NALM6 (cell line): ENCODE data around the genes EXOSC2 and LAMC3.

GRCh38 chr9:129862880-129863575 is 27.8 kb downstream of the USP20 start:
- PRO-cap: bidirectional peak, plus-strand start at chr9:129863410, minus-strand start at chr9:129863209

- PRO-cap: no peak
Measured at GRCh38 chr9:129873790-129874831, 38.9 kb downstream of the USP20 start.

GRCh38 chr9:129879070-129879608 is 43.9 kb downstream of the USP20 start:
- PRO-cap: no peak

GRCh38 chr9:129981608-129982015 is 61.4 kb downstream of the FNBP1 start:
- PRO-cap: no peak

DNA sequence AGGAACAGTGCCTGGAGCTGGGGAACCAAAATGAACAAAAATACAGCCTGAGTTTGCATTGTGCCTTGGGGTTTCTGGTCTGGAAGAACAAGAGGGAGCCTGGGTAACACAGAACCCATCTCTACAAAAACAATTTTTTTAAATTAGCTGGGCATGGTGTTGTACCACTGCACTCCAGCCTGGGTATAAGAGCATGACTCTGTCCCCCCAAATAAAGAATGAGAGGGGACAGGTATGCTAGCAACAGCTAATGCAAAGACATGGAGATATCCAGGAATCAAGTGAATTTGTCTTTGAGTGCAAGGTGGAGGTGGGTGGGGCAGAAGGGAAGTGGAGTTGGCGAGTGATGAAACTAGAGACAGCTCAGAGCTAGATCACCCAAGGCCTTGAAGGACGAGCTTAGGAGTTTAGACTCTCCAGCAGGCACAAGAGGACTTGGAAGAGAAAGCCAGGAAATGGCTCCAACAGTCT is 47.5 kb downstream of the FNBP1 start:
- PRO-cap: no peak

GRCh38 chr9:130128217-130128622 is 44.0 kb upstream of the NCS1 start:
- PRO-cap: no peak

- PRO-cap: no peak
Measured at GRCh38 chr9:130138178-130139281, 33.7 kb upstream of the NCS1 start.

DNA sequence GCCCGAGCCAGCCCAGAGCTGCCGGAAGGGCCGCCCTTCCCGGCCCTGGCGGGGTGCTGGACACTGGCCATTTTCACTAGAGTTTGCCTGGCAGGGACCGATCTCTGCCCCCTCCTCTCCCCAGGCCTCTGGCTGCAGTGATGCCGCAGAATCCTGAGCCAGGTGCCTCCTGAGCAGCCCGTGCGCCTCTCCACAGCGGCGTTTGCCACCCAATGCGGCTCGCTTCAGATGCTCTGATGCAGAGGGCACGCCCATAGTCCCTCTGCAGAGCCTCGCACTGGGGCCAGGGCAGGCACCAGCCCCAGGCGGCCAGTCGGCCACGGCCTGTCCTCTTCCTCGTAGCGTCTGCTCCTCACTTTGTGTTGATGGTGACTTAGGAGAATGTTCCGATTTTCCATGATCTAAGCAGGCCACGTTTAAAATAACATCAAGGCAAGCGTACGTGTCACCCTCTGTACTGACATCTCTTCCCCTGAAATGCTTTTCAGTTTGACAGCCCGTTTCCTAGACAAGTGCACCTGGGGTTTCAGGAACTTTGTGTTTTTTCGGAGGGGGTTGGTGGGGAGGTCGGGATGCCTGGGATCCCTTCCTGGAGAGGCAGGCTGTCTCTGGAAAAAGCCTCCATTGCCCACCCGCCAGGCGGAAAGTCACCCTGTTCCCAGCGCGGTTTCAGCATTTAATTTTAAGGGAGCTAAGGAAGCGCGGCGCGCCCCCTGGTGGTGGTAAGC is 29.8 kb upstream of the HMCN2 start:
- PRO-cap: no peak

GRCh38 chr9:130499394-130499654 is 54.6 kb downstream of the ASS1 start:
- PRO-cap: no peak

DNA sequence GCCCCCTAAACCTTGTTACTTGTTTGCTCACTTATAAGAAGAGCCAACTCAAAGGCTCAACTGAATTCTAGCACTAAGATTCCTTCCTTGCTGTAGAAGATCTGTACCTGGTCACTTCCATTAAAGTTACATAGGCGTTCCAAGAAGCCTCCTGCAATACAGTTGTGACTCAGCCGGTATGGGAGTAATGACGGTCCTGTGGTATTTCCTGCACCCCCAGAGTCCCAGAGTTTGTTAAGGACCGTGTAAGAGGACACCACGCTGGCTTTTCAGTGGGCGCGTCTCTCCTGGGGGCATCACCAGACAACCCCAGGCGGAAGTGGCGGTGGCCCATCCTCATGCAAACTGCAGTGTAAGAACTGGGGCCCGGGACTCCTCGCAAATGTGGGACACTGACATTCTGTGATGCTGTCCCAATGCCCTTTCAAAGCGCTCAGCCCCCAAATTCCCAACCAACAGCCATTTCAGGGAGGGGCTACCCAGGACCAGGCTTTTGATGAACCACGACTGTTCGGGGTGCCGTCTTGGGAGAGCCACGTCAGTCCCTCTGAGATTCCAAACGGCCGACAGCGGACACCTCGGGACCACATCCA is 542 bp upstream of the FUBP3 start:
- PRO-cap: bidirectional peak, plus-strand start at position 504 of the sequence, minus-strand start at position 549 of the sequence

GRCh38 chr9:130598226-130598756 is 18.9 kb downstream of the FUBP3 start:
- PRO-cap: no peak

- PRO-cap: unidirectional peak, minus-strand start at chr9:130693420; bidirectional peak, plus-strand start at chr9:130693780, minus-strand start at chr9:130693625; bidirectional peak, plus-strand start at chr9:130694024, minus-strand start at chr9:130694016
Measured at GRCh38 chr9:130693205-130694200, at the start of gene EXOSC2. Gene EXOSC2, plus strand, starts transcription at chr9:130693780.

DNA sequence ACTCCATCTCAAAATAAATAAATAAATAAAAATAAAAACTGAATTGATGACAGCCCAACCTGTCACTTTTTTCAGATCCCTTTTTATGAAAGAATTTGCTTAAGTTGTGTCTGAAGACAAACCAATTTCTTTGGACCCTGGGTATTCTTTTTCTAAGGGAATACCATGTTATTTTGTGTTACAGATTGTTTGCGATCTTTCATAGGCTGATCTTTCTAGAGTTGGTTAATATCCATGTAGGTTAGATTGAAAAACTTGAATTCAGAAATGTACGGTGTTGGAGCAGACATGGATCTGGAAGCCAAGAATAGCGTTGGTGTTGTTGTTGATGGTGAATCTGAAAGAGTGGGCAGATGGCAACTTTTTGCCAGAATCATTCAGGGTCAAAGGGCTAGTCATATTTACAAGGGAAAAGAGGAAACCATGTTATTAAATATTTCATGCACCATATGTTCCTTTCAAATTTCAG is 26.0 kb downstream of the EXOSC2 start:
- PRO-cap: no peak

GRCh38 chr9:130823210-130824532 is 11.4 kb upstream of the ABL1 start:
- PRO-cap: no peak

- PRO-cap: no peak
Measured at GRCh38 chr9:130874804-130875134, 21.8 kb downstream of the QRFP start.

DNA sequence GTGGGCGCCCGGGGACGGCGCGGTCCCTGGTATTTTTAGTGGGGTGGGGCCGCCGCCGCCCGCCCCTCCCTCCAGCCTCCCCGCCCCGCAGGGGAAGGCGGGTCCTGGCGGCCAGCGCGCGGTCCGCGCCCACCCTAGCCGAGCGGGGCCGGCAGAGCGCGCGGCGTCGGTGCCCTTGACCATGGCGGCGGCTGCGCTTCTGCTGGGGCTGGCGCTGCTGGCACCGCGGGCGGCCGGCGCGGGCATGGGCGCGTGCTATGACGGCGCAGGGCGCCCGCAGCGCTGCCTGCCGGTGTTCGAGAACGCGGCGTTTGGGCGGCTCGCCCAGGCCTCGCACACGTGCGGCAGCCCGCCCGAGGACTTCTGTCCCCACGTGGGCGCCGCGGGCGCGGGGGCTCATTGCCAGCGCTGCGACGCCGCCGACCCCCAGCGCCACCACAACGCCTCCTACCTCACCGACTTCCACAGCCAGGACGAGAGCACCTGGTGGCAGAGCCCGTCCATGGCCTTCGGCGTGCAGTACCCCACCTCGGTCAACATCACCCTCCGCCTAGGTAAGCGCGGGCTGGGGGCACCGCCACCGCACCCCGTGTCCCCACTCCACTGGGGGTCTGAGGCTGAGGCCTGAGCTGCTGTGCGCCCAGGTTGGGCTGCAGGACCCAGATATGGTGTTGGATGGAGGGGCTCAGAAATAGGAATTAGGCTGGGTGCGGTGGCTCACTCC is at the start of gene LAMC3:
Gene LAMC3, plus strand, starts transcription at position 141 of the 724 bp plus-strand sequence.
- PRO-cap: no peak

GRCh38 chr9:131143390-131144005 is 18.1 kb downstream of the NUP214 start:
- PRO-cap: no peak

GRCh38 chr9:131189763-131190366 is 64.5 kb downstream of the NUP214 start:
- PRO-cap: no peak

DNA sequence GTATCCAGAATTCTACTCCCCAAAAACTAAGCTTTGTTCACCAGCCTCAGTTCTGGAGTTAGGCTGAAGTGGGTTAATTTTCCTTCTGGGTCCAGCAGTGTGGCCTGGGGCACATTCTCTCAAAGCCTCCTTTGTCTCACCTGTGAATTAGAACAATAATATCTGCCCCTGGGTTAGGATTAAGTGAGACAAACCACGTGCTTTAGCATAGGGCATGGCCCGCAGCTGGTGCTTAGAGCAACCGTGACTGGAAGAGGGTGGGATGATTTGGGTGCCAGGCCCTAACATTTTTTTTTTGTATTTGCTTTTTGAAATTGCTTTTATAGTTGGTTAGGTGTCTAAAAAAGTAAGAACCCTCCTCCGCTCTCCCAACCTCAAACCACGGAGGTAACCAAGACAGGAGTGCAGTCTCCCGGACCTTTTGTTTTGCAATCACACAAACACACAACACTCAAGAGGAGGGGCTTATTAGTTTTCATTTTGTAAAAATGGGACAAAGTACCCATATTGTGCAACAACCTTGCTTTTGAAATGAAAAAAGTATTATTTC is 794 bp upstream of the PRRC2B start:
- PRO-cap: bidirectional peak, plus-strand start at position 235 of the sequence, minus-strand start at position 154 of the sequence

- PRO-cap: no peak
Measured at GRCh38 chr9:131432378-131433118, 38.7 kb downstream of the PRRC2B start.